Vein endothelial cell (primary cell): ENCODE measurements around the genes FGF3 and ANO1.

DNA sequence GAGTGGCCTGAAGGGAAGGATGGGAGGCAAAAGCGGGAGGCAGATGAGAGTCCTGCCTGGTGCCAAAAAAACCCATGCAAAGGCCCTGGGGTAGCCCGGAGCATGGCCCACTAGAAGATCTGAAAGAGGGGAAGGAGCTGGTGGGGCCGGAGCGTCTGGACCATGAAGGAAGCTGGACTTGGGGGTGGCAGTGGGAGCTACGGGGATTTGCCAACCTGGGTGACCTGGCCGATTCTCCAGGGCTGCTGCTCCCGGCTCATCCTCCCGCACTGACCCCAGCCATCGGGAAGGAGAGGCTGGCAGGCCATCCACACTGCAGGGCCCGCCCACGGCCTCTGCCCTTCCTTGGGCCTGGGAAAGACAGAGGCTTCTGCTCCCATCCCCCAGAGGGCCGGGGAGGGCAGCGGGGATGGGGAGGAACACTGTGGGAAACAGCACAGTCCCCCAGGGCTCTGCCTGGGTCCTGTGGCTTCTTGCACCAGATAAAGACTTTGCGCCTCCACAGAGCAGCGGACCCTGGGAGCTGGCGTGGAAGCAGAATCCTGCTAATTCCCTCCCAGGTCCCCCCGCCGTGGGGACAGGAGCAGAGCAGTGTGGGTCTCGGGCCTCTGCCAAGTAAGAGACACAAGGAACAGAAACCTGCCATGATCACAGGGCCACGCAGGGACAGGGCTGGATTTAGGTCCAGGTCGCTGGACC lies 100.4 kb downstream of the MYEOV start:
- CAGE, long polyA plus RNA: no peak

GRCh38 chr11:69425566-69425765 lies 131.5 kb downstream of the MYEOV start:
- CAGE, long polyA plus RNA: no peak

DNA sequence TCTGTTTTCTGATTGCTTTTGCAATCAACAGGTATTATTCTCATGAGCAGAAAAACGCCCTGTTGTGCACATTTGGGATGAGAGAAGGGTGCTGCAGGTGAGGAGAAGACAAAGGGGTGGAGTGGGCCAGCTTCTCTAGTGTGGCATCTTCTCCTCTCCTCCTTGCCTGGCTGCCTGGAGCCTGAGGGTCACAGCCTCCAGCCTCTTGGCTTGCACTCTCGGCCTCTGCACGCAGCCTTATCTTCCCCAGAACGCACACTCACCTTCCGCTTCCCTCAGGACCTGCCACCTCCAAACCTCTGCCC lies 161.6 kb upstream of the CCND1 start:
- CAGE, long polyA plus RNA: no peak

DNA sequence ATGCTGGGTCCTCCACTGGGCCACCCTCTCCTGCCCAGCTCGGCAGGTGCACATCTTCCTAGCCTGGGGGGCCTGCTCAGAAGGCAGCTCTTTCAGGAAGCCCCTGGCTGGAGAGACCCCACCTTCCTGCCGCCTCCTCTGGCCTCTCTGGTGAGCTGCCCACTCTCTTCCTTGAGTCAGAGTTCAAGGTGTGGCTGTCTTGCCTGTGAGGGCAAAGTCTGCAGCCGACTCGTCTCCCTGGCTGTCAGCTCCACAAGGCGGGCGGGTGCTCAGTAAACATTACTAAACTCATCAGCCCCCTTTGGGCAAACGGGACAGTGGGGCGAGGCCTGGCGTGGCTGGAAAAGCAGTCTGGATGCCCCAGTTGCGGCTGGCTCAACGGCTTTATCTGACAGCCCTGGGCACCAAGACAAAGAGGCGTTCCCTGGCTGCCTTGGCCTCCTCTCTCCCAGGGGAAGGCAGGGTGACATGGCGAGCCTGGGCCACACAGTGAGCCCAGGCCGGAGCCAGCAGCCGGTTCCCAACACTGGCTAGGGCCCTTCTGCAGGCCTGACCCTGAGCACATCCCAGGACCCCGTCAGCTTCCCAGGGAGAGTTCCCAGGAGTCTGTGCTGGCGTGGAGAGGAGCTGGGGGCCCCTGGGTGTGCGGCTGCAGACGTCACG lies 161.1 kb upstream of the CCND1 start:
- CAGE, long polyA plus RNA: no peak

DNA sequence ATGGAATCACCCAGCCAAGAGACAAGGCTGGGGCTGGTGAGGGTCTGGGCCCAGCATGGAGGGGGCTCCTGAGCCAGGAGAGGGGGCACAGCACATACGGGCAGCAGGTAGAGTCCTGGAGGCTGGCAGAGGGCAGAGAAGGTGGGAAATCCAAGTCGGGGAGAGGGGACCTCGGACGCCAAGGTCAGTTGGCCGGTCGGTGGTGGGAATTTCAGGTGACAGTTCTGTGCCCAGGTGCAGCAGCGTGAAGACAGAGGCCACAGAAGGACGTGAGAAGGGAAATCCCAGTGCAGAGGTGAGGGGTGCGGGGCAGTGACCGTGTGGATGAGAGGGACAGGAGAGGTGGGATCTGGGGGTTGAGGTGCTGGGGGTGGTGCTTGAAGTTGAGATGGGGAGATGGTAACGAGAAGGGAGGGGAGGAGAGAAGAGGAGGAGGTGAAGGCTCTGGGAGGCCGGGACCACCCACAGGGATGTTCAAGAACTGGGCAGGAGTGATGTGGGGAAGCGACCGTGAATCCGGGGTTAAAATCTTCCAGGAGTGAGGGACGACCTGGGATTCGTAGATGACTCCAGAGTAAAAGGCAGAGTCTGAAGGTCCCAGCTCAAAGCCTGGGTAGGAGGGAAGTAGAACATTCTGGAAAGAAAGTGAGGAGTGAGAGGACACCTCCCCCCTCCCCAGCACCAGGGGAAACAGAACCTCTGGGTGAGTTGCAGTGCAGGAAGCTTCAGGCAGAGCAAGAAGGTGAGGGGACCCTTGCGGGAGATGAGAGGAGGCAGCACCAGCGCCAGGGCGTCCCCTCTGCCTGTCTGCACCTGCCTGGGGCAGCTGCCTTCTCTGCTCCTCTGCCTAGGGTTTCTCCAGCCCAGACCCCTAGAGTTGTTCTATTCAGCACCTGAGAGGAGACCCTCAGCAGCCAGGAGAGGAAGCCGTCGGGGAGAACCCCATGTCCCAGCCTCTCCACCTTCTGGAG lies 110.0 kb upstream of the CCND1 start:
- CAGE, long polyA plus RNA: no peak

- CAGE, long polyA plus RNA: no peak
These were observed 813 bp upstream of the CCND1 start for GRCh38 chr11:69640215-69640470.

- CAGE, long polyA plus RNA: no peak
These were observed 1.6 kb downstream of the CCND1 start for GRCh38 chr11:69642426-69643121.

GRCh38 chr11:69819264-69819468 lies at the start of gene FGF3:
Gene FGF3, minus strand, starts transcription at chr11:69819416.
- CAGE, long polyA plus RNA: no peak

- CAGE, long polyA plus RNA: no peak
These were observed 112.1 kb upstream of the ANO1 start for GRCh38 chr11:69965763-69966746.

DNA sequence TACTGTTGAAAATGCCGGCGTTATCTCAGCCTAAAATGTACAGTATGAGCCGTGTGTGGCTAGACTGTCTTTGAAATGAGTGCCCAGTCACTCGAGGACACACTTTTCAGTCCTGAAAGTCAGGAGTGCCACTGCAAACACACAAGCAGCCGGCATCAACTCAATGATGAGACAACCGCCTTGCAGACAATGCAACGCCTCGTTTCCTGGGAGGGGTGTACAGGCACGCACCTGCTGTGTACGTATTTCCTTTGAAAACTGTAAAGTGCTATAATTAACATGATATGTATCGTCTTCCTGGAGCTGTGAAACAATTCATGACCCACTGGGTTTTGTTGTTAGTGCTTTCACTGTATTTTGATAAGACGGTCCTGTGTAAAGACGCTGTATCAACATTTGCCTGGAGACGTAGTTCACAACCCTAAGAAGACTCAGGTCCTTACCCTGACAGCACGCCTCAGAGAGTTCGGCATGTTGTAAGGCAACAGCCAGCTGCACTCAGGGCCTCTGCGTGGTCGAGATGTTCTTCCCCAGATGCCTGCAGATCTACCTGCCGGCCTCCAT lies 105.8 kb upstream of the ANO1 start:
- CAGE, long polyA plus RNA: no peak

GRCh38 chr11:69992829-69993312 lies 85.2 kb upstream of the ANO1 start:
- CAGE, long polyA plus RNA: no peak

DNA sequence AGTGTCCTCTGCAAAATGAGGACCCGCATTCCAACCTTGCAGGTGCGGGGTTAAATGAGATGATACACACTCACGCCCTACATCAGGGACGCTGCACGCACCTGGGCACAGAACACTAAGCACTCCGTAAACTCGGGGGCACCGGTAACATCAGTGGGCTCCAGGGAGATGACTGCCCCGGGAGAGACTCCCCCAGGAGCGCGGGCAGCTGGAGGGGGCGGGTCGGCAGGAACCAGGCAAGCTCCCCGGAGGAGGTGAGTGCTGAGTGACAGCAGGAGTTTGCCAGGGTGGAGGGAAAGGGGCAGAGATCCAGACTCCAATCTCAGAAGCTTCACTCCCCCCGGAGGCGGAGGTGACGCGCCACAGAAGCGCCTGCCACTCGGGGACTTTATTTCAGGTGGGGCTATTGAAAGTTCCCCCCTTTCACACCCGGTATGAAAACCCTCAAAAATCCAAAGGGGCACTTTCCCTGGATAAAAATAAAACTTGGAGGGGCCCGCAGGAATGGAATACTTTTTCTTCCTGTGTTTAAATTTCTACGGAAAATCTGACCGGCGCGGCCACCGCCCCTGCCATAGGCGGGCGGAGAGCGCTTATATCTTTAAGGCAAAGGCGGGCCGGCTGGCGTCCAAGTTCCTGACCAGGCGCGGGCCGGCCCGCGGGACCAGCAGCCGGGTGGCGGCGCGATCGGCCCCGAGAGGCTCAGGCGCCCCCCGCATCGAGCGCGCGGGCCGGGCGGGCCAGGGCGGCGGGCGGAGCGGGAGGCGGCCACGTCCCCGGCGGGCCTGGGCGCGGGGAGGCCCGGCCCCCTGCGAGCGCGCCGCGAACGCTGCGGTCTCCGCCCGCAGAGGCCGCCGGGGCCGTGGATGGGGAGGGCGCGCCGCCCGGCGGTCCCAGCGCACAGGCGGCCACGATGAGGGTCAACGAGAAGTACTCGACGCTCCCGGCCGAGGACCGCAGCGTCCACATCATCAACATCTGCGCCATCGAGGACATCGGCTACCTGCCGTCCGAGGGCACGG lies at the start of gene ANO1:
TSS of gene ANO1 (plus strand) at position 624 of the 1,022 bp plus-strand sequence.
- CAGE, long polyA plus RNA: no peak

GRCh38 chr11:70106069-70106881 lies 28.2 kb downstream of the ANO1 start:
- CAGE, long polyA plus RNA: no peak

DNA sequence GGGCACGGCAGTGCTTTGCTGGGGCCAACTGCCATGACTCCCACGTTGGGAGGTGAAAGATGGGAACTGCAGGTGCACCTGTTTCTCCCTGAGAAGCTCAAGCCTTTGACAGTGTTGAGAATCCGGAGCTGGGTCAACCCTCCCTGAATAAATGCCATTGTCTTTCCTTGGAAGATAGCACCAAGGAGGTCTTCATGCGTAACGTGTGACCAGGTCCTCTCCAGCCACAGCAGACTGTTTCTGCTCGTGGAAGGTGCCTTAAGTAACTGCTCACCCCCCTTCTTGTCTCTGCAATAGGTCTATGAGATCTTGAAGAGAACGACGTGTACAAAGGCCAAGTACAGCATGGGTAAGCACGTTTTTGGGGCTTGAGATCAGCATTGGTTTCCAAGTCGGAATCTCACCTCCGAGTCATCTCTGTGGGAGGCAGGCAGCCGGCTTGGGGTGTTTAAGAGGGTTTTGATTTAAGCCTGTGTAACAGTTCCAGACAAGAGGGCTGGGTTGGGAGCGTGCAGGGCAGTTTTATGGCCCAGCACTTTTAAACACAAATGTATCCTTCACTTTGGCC lies 30.0 kb downstream of the ANO1 start:
- CAGE, long polyA plus RNA: no peak

DNA sequence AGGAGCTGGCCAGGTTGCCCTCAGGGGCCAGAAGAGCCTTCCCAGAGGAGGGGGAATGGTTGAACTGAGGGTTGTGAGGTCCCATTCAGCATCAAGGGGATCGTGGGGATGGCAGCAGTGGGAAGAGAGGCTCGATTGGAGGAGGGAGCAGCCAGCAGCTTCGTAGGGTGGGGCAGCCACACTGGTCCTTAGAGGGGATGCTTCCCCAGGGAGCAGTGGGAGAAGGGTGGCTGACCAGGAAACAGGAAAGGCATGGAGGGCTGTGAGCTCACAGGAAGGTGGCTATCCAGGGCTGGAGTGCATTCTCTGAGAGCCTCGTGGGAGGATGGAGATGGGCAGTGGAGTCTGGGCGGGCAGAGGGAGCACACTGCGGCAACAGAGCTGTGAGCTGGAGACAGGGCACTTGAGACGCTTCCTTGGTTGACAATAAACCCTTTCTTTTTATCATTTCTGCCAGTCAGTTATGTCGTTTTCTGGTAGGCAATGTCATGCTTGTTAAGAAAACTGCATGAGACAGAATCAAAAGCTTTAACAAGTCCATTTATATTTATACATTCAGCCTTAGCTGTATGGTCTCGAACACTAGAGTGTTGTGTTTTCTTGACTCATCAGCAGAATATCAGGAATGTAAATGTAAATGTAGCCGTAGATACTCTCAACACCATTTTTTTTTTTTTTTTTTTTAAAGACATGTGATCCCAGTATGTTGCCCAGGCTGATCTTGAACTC lies 31.8 kb downstream of the PPFIA1 start:
- CAGE, long polyA plus RNA: no peak

GRCh38 chr11:70343532-70344079 lies 54.7 kb upstream of the CTTN start:
- CAGE, long polyA plus RNA: no peak

GRCh38 chr11:70383827-70385050 lies 14.1 kb upstream of the CTTN start:
- CAGE, long polyA plus RNA: no peak

- CAGE, long polyA plus RNA: no peak
These were observed 61.6 kb downstream of the CTTN start for GRCh38 chr11:70460002-70460284.

GRCh38 chr11:70641900-70643016 lies 243.9 kb downstream of the CTTN start:
- CAGE, long polyA plus RNA: no peak

GRCh38 chr11:71266190-71266867 lies 14.0 kb upstream of the SHANK2 start:
- CAGE, long polyA plus RNA: no peak